SK-N-MC (cell line): ENCODE results near the genes KLHL29 and ATAD2B.

- RRBS, result no CpG with 5 or more reads among the region's 9 CpGs
These were observed 33.0 kb downstream of the APOB start for GRCh38 chr2:21010774-21011415.

- RRBS, result no CpG with 5 or more reads among the region's 8 CpGs
These were observed 26.4 kb downstream of the APOB start for GRCh38 chr2:21017294-21017966.

DNA sequence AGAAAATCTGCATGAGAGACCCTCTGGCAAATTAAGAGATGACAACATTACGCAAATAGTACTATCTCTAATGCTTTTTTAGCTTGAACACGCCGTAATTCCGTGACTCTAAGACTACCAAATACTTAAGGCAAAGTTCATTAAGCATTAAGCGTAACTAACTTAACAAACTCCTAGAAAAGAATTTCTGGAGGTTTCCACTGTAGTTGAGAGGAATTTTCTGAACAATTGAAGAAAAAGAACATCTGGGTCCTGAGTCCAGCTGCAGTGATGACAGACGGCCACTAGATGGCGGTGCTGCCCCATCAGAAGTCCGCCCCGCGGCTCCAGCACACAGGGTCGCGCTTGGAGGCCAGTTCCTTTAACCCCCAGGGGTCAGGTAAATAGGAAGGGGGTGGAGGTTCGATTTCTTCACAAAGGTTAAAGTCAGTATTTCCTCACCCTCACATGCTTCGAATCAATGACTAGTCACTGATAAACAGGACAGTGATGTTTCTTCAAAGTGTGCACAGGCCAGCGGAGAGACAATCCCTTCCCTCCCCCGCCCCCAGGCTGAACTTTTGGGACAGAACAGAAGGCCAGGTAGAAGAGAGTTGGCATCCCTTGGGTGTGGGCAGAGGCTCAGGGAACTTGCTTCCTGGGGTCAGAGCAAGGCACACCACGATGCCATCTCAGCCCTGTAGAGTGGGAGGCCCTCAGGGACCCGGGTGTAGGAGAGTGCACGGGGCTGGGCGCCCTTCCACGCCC is 952 bp downstream of the APOB start:
- RRBS, result no CpG with 5 or more reads among the region's 21 CpGs

- RRBS, result no CpG with 5 or more reads among the region's 3 CpGs
These were observed 31.3 kb upstream of the TDRD15 start for GRCh38 chr2:21092256-21092997.

DNA sequence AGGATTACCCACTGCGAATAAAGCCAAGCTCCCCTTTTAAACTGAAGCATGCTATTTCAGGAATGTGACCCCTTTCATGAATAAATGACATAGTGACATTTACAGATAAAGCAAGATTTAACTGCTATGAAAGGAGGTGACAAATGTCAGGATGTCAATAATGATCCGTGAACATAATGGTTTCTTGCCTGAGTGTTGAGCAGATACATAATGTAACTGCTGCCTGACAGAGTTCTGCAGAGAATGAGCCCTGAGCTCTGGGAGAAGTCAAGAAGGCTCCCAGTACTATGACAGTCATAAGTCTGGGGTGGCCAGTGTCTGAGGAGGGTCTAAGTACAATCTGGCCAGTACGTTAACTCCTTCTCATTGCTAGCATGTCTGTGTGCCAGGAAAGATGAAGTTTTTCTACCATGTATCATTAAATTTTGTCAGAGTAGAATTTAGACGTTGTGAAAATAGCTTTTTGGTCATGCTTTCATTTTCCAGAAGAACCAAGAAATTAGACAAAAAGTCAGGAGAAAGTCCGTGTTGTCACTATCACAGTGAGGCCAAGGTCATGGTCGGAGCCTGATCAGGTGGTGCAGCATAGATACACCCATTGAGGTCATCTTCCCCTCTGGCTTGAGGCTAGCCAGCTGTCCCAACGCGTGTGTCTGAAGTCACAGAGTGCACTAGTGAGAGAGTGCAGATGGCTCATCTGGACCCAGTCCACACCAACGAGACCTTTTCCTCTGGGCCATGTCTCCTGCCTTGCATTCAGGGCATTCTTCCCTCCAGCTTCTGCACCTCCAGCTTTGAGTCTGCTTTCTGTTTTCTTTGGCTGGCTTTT is 146.7 kb downstream of the TDRD15 start:
- RRBS, result no CpG with 5 or more reads among the region's 9 CpGs

GRCh38 chr2:21279294-21279894 is 155.6 kb downstream of the TDRD15 start:
- RRBS, result no CpG with 5 or more reads among the region's 8 CpGs

- RRBS, result no CpG with 5 or more reads among the region's 1 CpG
These were observed 1094.8 kb upstream of the KLHL29 start for GRCh38 chr2:22290251-22290494.

DNA sequence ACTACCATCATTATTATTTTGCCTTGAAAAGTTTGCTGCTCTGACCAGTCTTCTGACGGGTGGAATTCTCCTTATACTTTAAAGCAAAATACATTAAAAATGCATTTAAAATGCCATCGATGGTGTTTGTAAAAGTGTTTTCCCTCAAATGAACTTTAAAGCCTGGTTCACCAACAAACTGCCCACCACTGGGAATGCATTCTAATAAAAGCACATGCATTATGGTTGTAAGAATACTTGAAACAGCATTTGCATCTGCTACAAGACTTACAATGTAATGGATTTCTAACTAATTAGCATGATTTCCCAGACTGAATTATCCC is 825.3 kb upstream of the KLHL29 start:
- RRBS, result no CpG with 5 or more reads among the region's 2 CpGs

- RRBS, result no CpG with 5 or more reads among the region's 4 CpGs
These were observed 136.8 kb upstream of the KLHL29 start for GRCh38 chr2:23248202-23248643.

- RRBS, result under 1% methylated on average over 48 of the region's 114 CpGs
These were observed at the start of gene KLHL29 for GRCh38 chr2:23384957-23385732. Gene KLHL29, plus strand, starts transcription at chr2:23385179.

DNA sequence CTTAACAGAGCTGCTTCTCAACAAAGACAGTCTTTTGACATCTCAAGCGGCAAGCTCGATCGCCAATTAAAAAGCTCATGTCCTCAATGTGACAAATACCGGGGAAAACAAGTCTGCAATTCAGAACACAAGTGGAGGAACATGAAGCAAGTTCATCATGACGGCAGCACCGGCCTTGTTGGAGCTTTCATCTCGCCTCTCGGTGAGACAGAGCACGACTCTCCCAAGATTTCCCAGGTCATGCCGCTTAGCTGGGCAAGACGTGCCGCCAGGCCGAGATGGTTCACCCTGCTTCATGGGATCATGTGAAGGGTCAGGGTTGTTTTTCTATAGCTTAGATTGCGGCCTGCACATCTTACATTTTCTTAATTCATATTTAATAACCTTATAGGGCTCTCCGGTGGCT is 65.0 kb downstream of the KLHL29 start:
- RRBS, result 92% methylated on average over 3 of the region's 15 CpGs

DNA sequence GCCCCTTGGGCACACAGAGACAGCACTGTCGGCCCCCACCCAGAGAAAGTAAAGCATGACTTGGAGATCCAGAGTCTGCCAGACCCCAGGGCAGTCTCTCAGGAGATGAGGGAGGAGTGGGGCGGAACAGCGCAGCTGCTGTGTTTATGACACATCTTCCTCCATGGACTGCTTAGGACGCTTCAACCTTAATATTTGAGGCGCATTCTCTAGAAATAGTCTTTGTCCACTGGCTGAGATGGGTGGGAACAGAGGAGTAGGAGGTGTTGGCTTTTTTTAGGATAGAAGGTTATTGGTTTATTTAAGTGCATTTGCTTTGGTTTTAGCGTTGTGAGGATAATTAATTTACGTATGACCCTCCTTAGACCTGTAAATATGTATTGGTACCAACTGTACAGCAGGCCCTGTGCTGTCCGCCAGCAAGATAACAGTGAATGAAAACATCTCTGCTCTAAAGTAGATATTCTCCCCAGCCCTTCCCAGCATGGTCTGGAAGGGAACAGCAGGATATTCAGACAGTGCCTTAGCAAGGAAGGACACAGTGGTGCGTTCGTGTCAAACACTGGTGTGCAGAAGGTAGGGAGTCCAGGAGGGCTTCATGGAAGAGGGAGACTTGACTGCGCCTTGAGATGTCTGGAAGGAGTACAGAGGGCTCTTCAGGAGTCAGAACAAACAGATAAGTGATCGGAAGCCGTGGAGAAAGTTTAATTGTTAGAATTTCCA is 114.8 kb downstream of the KLHL29 start:
- RRBS, result no CpG with 5 or more reads among the region's 13 CpGs

DNA sequence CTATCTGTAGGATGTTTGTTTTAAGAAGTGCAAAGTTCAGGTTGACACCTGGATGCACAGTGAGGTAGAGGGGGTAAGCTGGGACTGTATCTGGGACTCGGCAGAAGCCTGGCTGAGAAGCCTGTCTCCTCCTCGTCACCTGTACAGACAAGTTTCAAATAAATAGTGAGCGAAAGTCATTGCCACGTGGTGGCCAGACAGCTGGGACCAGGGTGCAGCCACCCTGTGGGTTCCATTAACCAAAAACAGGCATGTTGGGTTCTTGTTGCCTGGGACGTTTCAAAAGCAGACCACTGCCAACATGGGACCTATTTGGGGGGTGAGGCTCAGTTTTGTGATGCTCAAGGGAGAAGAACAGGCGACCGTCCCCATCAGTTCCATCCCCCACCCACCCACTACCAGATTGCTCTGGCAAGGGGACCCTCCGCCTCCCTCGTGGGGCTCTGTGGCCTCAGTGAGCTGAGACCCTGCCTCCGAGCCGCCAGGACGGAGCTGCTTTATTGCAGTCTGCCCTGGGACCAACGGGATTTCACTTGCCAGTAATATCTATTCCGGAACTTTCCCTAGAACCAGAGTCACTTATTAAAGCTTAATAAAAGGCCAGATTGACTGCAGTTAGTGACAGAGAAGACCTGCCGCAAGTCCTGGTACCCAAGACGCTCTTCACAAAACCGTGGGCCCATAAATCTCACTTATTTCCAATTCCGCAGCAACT is 146.2 kb downstream of the KLHL29 start:
- RRBS, result no CpG with 5 or more reads among the region's 18 CpGs

GRCh38 chr2:23669938-23670455 is 256.9 kb downstream of the ATAD2B start:
- RRBS, result 90% methylated on average over 5 of the region's 18 CpGs

GRCh38 chr2:23706622-23707300 is 220.2 kb downstream of the ATAD2B start:
- RRBS, result 93% methylated on average over 2 of the region's 25 CpGs

GRCh38 chr2:23771484-23772178 is 155.3 kb downstream of the ATAD2B start:
- RRBS, result no CpG with 5 or more reads among the region's 2 CpGs

- RRBS, result under 1% methylated on average over 29 of the region's 94 CpGs
These were observed at the start of gene ATAD2B for GRCh38 chr2:23926671-23927581. Gene ATAD2B, minus strand, starts transcription at chr2:23927123.

DNA sequence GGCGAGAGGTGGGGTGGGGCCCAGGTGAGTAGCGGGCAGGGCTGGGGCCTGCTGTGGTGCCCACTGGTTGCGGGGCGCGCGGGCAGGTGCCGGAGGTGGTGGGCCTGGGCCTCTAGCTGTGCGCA is 857 bp upstream of the SF3B6 start:
- RRBS, result no CpG with 5 or more reads among the region's 8 CpGs